Left ventricle myocardium (tissue), 1 donor: ENCODE data around the genes ITIH6, ALAS2 and FAM104B.

DNA sequence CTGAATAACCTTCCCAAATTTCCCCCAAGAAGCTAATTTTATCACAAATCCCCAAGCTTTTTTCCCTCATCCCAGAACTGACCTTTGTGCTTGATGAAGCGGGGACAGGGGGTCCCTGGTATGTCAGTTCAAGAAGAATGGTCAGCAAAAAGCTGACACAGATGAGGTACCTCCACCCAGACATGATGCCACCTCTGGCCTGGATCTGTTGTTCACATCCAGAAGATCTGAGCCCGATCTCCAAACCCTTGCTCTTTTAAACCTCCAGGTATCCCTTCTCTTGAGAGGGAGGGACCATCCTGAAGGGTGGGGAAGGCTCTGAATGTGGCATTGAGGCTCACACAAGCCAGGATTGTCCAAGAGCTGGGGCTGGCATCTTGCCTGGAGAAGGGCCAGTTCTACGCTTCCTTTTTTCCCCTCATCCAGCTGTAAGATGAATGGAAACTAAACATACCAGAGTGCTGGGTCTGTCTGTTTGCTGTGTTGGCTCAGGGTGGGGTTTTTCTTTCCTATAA, at the start of gene ITIH6:
Gene ITIH6 (minus strand): TSS at position 229 of the 515 bp plus-strand sequence.
- PRO-cap: no peak

GRCh38 chrX:54808008-54809006, 762 bp downstream of the MAGED2 start:
- PRO-cap: bidirectional peak, plus-strand start at chrX:54808378, minus-strand start at chrX:54808271

GRCh38 chrX:55030778-55031437, at the start of gene ALAS2:
Gene ALAS2 (minus strand): TSS chrX:55030977.
- PRO-cap: no peak

GRCh38 chrX:55160569-55161531, at the start of gene FAM104B:
Gene FAM104B (minus strand): TSS chrX:55161185.
- PRO-cap: bidirectional peak, plus-strand start at chrX:55161312, minus-strand start at chrX:55161134

DNA sequence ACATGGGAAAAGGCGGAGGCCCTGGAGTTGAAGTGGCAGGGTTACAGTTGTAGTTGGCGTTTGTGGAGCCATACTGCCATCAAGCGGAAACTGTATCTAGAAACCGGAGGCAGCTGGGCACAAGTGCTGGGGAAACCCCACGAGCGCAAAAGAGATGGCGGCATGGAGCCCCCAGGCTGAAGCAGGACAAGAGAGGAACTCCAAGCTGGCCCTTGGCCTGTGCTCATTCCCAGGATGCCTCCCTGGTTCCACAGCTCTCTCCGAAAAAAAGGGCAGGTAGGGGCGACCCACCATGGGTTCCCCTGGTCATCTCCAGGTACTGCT, 34.8 kb downstream of the NBDY start:
- PRO-cap: no peak

- PRO-cap: no peak
Observed at GRCh38 chrX:56813171-56814005, 84.3 kb downstream of the NBDY start.

DNA sequence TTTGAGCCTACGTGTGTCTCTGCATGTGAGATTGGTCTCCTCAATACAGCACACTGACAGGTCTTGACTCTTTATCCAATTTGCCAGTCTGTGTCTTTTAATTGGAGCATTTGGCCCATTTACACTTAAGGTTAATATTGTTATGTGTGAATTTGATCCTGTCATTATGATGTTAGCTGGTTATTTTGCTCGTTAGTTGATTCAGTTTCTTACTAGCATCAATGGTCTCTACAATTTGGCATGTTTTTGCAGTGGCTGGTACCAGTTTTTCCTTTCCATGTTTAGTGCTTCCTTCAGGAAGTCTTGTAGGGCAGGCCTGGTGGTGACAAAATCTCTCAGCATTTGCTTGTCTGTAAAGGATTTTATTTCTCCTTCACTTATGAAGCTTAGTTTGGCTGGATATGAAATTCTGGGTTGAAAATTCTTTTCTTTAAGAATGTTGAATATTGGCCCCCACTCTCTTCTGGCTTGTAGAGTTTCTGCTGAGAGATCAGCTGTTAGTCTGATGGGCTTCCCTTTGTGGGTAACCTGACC, 32.4 kb downstream of the SPIN2B start:
- PRO-cap: no peak

DNA sequence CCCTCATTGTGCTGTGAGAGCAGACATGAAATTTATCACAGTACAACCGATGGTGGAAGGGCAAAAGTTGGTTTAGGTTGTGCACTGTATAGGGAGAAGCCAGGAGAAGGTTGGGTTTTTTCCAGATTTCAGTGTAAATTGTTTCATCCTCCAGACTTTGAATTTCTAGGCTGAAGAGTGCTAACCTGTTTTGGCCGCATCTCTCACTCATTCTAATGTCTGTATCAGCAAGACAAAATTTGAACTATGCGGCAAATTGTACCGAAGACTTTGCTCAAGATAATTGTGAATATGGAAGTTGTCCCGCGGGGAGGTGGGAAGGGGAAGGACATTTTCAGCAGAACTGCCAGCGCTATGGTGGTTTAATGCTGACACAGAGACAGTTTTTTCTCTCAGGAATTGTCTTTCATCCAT, 639 bp upstream of the ZXDB start:
- PRO-cap: no peak

DNA sequence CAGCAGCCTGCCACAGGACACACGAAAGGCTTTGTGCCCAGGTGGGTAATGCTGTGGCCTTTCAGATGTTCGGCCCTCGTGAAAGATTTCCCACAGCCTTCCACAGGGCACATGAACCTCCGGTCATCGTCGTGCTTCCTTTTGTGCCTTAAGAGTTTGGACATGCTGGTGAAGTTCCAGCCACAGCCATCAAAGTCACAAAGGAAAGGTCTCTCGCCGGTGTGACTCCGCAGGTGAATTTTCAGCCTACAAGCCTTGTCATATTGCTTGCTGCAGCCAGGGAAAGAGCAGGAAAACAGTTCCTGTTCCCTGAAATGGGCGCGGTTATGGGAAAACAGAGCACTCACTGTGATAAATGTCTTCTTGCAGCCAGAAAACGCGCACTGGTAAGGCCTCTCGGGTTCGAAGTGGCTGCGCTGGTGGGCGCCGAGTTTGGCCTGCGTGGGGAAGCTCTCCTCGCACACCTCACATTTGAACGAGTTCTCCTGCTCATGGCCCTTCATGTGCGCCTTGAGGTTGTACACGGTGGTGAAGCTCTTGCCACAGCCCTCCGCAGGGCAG, 1.3 kb downstream of the ZXDA start:
- PRO-cap: no peak

DNA sequence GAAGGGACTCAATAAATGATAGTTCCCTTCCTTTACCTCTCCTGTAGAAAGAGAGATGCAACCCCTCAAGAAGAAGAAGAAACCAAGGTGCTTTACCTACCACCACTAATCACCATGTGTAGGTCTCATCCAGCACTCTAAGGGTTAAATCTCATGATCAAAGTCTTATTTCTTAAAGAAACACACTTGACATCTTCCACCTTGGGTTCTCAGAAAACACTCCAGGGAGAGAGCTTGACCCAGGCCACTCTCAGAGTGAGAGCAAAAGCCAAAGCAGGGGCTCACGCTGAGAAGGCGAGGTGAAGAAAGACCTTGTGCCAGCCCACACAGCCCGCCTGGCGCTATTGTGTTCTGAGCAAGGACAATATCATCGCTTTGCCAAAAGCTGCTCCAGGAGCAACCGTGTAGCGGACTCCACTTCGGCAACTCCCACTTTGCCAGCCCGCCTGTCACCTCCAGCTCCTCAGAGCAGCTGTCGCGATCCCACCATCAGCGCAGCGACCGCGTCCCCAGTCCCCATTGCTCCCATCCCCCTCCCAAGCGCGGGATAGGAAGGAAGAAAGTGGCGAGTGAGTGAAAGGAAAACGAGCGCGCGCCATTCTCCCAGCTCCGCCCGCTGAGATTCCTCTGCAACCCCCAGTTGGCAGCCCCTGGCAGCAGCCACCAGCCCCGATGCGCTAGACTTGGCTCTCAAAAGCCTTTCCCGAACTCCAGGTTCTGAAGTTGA, 856 bp downstream of the ZC4H2 start:
- PRO-cap: no peak

GRCh38 chrX:65601156-65601447, 66.4 kb upstream of the MSN start:
- PRO-cap: no peak

- PRO-cap: no peak
Observed at GRCh38 chrX:65678857-65679533, 11.5 kb downstream of the MSN start.

GRCh38 chrX:65689997-65690896, 22.8 kb downstream of the MSN start:
- PRO-cap: no peak

DNA sequence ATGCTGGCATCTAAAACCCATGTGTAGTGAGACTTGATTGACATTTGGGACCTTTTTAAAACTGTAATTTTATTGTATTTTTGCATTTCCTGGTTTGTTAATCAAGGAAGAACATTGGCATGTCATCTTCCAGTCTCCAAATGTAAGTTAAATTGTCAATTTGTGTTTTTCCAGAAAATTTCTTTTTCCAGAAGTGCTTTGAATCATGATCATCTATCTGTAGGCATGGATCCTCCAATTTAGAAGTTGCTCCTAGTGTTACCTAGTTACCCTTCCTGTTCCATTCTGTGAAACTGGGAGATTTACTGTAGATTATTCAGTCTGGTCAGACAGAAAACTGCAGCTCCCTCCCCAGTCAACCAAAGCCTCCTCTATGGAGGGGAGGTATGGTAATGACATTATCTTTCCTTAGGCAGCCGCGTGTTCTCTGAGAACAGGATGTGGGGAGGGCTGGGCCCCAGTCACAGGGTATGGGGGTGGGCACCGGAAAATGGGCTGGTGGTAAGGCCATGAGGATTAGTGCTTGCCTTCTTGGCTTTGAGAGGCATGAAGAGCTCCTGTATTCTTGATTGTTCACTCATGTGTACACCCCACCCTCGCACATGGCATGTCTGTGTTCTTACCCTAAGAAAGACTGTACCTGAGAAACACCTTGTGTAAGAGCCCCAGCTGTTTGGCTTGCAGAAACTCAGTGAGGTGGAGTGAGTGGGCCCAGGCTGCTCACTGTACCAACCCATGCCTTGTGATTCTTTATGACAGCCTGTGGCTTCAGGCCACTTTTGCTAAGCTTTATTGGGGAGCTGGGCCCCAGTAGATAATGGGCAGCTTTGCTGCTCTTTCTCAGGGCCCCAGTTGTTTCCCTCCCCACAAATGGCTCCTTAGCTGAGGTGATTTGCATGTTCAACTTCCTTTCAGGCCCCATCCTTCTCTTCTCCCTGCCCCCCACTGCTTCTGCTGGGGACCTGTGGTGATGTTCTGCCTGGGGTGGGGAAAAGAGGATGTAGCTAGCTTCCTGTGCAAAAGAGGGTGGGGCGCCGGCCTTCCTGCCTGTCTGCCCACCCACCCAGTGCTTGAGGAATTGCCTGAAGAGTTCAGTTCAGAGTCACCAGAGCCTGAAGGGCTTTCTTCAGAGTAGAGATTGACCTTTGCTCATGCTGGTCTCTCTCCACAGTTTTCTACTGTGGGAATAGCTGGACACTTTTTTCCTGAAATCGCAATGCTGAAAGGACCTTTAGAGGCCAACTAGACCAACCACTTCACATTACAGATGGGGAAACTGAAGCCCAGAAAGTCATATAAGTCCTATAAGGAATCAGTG, 30.6 kb downstream of the MSN start:
- PRO-cap: unidirectional peak, minus-strand start at position 375 of the sequence; unidirectional peak, plus-strand start at position 1,108 of the sequence

DNA sequence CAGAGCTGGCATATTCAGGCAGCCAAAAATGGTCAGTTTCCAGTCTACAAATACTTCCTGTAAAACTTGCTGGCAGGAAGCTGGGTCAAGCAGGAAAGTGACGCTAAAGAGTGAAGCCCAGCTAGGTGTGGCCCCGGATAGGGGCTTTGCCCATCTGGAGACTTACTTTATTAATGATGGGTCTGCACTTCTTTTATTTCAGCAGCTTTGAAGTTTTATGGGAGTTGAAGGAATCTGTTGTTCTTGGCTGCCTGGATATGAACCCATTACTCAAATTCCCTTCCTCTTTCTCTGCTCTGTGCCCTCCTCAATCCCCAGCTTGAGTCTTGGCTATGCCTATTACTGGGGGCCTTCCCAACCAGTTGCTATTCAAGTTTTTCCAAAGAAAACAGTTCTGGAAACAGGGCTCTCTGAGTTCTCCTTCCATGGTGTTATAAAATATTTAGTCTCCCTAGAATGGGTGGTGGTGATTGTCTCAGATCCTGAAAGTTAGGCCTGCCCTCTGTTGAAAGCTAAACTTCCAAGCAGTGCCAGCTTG, 36.7 kb downstream of the MSN start:
- PRO-cap: no peak

- PRO-cap: no peak
Observed at GRCh38 chrX:65732964-65733497, 65.6 kb downstream of the MSN start.

GRCh38 chrX:65743701-65744431, 76.4 kb downstream of the MSN start:
- PRO-cap: no peak

DNA sequence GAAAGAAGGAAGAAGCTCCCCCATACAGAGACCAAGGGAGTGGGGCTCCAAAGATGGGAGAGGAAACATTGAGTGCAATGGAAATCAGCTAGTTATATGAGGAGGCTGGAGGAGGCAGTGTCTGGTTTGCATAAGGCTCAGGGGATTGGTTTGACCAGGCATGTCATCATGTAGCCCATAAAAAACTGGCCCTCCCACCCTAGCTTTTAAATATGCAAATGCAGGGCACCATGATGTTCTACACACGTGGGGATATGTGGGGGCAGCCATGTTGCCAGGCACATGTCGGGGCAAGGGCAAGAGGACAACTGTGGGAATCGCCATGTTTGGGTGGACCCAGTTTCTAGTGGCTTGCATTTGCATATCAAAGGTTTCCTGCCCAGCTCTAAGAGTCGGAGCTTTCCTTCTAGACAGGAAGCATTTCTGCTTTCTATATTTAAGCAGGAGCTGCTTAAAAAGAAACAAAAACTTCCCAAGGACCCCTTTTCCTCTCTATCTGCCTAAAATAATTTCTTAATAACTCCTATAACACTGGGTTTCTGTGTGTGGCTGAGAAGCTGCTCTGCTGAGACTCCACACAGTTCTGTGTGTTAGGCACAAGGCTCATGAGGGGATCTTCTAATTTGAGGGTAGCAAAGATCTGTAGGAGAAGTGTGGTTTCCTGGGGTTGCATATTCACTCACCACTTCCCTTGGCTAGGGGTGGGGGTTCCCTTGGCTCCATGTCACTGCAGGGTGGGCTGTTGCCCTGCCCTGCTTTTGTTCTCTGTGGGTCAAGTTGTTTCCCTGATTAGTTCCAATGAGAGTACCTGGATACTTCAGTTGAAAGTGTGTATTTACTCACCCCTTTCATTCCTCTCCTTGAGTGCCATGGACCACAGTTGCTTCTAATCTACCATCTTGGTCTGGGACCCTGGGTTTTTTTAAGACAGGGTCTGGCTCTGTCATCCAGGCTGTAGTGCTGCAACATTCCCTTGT, 113.5 kb downstream of the VSIG4 start:
- PRO-cap: no peak

DNA sequence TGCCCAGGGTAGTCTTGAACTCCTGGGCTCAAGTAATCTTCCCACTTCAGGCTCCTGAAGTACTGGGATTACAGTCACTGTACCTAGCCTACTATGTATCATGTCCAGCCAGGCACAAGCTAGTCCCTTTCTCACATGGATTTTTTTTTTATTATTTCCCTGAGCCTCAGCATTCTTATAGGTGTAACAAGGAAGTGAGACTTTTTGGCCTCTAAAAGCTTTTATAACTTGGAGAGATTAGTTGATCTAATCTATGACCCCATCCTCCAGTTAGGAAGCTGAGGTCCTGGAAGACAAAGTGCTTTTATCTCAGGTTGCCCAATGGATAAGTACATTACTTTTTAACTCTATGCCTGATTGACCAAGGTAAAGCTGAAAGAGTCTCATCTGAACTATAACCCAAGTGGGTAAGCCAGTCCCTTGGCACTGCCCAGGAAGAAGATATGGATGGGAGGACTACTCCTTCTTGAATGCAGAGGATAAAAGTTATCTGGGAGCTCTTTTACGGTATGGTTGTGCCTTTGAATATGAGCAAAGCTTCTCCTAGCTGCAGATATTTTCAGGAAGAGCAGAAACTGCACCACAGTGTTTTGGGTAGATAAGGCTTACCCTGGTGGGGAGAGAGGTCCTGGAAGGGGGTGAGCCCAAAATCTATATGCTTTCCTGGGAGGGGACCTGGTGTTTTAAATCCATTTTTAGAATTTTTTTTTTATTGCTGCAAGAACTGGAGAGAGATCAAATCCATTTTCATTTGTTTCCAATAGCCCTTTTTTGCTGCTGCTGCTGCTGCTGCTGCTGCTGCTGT, 40.2 kb downstream of the VSIG4 start:
- PRO-cap: no peak

GRCh38 chrX:66021215-66021942, 18.5 kb downstream of the VSIG4 start:
- PRO-cap: no peak